Mesenteric fat pad (tissue), 1 donor: ENCODE measurements around a stretch of chr2.

- PRO-cap: no peak
Observed at GRCh38 chr2:191000925-191001504, 13.0 kb downstream of the STAT1 start.

- PRO-cap: no peak
Observed at GRCh38 chr2:191114227-191115045, 36.4 kb downstream of the STAT4 start.

DNA sequence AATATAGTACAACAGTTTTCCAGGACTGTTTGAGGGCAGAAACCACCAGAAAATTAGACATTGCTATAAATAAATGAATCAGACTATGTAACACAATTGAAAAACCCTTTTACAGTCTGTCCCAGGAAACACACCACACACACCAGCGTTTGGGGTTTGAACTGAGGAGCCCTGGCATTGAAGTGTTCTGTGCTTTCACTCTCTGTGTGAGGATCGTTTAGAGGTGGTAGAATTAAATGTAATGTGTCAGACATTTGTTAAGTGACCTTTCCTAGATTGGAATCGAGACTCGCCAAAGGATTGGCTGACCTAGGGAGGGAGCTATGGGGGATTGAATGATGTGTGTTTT is 1.5 kb downstream of the MYO1B start:
- PRO-cap: no peak

- PRO-cap: no peak
Observed at GRCh38 chr2:191247068-191247360, 1.8 kb downstream of the MYO1B start.

GRCh38 chr2:191325182-191325785 is 80.1 kb downstream of the MYO1B start:
- PRO-cap: no peak

- PRO-cap: no peak
Observed at GRCh38 chr2:191695423-191696569, 17.9 kb downstream of the NABP1 start.

DNA sequence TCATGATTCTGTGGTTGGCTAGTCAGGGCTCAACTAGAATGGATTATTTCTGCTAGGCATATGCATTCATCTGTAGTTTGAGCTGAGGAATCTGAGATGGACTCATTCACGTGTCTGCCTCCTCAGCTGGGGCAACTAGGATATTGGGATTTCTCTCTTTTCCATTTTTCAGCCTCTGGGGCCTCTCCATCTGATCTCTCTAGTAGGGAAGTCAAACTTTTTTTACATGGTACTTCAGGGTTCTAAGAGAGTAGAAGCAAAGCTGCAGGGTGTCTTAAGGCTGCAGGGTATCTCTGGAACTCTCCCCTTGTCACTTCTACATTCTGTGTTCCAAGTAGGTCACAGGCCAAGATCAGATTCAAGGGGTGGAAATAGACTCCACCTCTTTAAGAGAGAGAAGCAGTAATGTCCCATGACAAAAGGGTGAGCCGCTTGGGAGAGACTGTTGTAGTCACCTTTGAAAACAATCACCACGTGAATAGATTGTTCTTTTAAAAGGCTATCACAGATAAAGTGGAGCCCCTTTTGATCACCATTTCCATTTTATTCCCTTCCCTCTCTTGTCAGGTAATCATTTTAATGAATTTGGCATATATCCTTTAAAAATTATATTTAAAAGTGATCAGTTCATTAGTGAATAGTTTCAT is 2.5 kb upstream of the CAVIN2 start:
- PRO-cap: no peak

GRCh38 chr2:192196667-192197082 is 1.9 kb upstream of the TMEFF2 start:
- PRO-cap: no peak

GRCh38 chr2:192222922-192223322 is 28.2 kb upstream of the TMEFF2 start:
- PRO-cap: no peak

DNA sequence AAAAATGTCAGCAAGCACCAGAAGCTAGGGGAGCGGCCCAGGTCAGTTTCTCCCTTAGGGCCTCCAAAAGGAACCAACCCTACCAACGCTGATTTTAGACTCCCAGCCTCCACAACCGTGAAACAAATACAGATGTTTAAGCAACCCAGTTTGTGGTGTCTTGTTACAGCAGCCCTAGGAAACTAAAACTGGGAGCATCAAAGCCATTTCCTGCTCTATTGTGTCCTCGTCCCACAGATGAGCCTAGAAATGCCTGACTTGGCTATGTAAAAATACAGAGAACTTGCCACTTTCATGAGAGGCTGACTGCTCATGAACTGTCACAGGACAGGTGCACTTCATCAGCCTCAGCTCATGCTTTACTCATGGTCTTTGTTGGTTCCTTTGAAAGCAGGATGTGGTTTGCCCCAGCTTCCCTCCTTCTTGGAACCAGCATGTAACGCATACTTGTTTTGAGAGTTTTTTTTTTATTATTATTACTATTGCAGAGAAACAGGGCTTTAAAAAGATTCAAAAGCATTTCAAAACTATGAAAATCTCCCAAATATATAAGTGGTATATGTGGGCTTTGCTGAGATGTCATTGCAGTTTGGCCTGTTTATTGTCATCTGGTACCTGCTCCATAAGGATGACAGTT is 97.5 kb upstream of the SLC39A10 start:
- PRO-cap: no peak

DNA sequence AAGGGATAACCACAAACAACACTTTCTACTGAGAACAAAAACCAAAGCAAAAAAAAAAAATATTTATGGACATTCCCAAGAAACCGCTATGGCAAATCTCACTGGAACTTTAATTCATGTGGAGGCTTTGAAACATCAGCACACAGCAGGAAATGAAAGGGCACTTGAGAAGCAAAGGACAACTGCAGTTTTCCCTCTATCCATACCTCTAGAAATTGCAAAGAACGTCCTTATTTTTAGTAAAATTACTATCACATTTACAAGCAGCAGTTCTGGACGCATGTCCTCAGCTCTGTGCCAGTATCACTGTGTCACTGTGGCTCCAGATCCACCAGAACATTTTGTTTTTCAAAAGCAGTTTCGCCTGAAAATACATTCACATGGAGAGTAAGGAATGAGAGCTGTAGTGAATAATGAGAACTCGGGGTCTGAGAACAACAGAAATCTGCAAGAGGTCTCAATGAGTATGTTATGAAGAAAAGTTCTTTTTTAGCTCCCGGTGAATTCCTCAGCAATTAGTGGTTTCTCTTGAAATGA is 44.8 kb upstream of the DNAH7 start:
- PRO-cap: no peak

DNA sequence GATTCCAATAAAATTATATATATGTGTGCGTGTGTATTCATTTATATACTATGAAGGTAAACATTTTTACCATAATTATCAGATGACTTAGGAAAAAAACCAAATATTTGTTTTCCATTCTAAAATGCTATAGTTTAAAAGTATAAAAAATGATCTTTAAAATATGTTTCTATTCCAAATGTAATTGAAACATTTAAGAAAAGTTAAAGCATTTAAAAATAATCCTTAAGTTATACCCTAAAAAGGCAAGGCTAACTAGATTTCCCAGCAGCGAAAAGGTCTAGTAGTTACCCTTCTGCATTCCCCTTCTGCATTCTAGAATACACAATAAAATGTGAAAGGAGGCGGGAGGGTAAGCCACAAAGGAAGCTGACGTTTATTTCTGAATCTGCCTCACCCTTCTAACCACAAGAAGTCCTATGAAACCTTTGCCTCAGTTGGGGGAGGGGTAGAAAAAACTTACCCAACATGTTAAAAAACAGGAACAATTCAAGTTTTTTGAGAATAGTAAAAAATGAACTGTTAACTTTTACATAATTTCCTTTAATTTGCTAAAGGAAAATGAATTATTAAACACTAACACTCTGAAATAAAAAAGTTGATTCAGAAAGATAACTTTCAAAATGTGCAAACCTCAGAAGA is 11.3 kb downstream of the STK17B start:
- PRO-cap: unidirectional peak, minus-strand start at position 316 of the sequence

GRCh38 chr2:196160870-196161517 is 10.4 kb downstream of the STK17B start:
- PRO-cap: no peak

DNA sequence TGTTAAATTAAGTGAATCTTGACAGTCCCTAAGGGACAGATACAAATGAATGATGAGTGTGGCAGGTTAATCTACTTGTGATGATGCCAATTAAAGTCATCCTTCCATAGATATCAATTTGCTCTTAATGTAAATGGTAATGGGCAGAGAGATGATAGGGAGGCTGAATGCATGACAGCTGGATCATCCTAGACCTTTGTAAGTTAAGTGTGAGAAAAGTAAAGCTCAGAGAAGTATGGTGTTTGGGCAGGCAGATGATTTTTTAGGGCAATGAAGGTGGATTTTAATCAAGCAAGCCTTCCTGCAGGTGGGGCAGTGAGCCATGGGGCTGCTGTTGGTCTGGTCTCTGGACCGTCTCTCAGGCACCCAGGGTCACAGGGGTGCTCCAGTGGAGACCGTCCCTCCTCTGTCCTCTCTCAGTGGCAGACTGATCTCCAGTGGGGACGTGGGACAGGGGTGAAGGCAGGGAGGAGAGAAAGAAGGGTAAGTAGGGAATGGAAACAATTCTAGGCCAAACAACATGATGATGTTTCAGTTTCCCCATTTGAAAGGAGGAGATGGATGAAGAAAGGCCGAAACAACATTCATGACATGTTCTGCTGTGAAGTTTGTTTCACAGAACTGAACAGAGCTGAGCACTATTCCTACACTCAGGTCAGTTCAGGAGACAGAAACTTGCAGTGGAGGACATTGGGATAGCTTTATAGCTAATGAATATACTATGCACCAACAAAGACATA is 69.9 kb upstream of the STK17B start:
- PRO-cap: no peak

- PRO-cap: no peak
Observed at GRCh38 chr2:196718819-196719446, 79.4 kb downstream of the CCDC150 start.

GRCh38 chr2:196926909-196927780 is 638 bp upstream of the PGAP1 start:
- PRO-cap: no peak

- PRO-cap: no peak
Observed at GRCh38 chr2:197010153-197010405, 83.6 kb upstream of the PGAP1 start.

GRCh38 chr2:197185003-197185656 is 125.5 kb downstream of the ANKRD44 start:
- PRO-cap: no peak

DNA sequence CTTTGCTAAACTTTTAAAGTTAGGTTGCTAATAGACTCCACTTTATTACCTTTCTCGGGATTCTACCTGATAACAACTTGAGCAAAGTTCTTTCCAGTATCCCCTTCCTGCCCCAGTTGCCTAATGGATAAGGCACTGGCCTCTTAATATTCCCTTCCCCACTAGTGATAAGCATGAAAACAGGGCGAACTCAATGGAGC is 76.0 kb downstream of the ANKRD44 start:
- PRO-cap: no peak

DNA sequence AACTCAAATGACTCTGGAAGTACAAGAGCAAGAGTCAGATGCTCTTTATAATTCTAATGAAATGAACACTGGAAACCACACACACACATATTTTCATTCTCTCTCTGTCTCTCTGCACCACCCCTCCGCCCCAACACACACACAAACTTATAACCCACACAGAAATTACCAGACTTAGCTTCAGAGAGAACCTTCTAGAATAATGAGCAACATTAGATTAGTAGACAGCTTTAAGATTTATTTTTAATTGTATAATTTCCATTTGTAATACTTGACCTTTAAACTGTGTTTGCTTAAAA is 16.2 kb downstream of the ANKRD44 start:
- PRO-cap: no peak